ENCODE measurements around a stretch of chr13.

DNA sequence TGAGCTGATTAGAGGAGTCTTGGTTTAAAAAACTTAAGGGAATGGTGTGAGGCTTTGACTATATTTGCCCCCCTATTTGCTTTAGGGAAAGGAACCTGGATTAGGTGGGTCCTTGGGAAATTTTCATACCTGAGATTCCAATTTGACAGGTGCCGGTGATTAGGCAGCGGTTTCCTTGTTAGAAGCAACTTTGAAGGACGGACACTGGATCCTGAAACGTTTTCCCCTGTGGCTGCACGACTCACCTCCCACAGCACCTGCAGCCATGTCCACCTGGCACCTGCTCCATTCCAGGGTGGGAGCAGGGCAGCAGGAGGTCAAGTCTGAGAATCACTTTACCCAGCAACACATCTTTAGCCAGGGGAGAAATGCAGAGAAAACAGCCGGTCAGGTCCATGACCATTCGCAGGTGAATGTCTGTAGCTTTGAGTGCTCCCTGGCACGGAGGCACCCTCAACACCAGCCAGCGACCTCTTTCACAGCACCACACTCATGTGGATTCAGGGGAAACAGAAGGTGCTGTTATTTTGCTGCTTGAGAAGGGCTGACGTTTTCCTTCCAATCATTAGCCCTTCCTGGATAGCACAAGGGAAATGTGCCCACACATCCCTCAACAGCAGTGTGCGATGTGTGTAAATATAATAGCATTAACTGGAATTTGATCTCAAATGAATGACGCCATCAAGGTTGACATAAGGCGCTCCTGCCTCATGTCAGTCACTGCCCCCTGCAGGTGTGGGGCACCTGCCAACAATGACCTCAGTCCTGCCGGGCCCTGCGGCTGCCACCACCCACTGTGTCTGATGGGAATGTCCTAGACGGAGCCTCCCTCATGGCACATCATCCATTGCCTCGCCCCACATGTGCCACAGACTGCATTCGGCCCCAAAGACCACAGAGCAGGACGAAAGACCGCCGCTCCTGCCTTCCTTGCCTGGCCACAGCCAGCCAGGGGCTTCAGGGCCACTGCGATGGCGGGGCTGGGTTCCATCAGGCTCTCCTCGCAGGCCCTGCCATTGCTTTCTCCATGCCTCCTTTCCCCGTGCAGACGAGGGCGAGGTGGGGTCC, 146.3 kb downstream of the SOX1 start:
- PRO-cap, 2 experiments: no peak in any of the 2 experiments

DNA sequence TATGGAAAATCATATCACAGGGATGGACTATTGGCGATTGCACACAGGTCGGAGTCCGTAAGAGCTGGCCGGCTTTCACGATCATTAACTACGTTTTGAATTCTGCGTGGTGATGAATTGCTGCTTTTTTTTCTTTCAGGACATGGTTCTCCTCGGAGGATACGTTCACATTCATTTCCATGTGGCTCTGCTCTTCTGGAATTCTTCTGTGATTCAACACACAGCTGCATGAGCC, 148.0 kb upstream of the SPACA7 start:
- PRO-cap, 2 experiments: no peak in any of the 2 experiments

- PRO-cap, 2 experiments: no peak in any of the 2 experiments
Observed at GRCh38 chr13:112474780-112475234, 98.7 kb downstream of the SPACA7 start.

DNA sequence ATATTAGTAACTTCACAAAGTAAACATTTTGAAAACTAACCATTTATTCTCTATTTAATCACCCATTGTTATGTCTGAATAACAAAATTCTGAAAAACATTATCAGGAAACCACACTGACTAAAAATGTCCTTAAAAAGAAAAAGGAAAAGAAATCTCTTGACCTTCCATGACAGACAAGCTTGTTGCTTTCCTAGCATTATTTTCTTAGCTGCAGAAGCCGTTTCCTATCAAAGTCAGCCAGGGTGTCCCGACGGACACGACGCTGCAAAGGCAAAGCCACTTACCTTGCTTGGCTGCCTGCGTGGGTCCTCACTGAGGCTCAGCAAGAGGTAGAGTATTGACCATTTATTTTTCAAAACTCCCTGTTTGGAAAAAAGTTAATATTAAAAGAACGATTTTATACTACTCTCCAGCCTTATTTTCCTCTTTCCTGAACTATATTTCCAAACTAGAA, 28.9 kb downstream of the TUBGCP3 start:
- PRO-cap, 2 experiments: no peak in any of the 2 experiments

- PRO-cap, 2 experiments: no peak in any of the 2 experiments
Observed at GRCh38 chr13:112743209-112744135, 53.6 kb downstream of the ATP11A start.

DNA sequence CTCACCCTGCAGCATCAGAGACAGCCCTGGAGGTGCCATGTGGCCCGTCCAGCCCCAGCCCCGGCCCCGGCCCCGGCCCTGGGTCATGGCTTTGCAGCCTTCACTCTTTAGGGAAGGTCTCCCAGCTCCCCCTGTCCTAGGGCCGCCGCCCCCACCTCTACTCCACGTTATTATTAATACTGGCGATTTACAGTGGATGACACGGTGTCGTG, 71.2 kb upstream of the MCF2L start:
- PRO-cap, 2 experiments: no peak in any of the 2 experiments

- PRO-cap, 2 experiments: no peak in any of the 2 experiments
Observed at GRCh38 chr13:112957902-112959184, 10.7 kb upstream of the MCF2L start.

GRCh38 chr13:113023157-113023516, 54.1 kb downstream of the MCF2L start:
- PRO-cap, 2 experiments: no peak in any of the 2 experiments

- PRO-cap, 2 experiments: no peak in any of the 2 experiments
Observed at GRCh38 chr13:113065277-113065892, 40.2 kb upstream of the F7 start.

- PRO-cap, 2 experiments: no peak in any of the 2 experiments
Observed at GRCh38 chr13:113154316-113154706, 4.1 kb upstream of the PROZ start.

DNA sequence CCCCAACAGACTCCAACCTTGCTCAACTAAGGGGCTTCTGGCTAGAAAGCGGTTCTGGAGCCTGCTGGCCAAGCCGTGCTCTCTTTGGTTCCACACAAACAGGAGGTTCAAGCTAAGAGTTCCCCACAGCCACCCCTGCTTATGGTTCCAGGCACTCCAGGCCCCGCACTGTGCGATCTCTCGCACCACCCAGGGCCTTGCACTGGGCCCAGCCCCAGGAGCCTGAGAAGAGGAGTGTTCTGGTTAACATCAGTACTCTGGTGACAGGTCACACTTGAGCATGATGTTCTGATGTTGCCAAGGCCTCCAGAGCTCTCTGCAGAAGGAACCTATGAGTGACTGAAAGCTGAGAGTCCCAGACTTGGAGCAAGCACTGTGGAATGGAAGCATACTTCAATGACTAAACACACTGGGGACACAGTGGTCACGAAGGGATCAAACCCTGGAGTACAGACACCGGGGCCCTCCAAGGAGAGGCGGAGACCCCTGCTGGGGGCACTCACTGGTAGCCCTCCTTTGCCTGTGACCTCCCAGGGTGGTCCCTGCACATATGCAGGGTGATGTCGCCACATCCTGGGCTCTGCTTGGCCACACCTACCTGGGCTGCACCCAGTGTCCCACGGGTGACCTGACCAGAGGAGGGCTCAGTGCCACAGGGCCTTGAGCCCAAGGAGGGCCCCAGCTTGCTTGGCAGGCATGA, 4.3 kb downstream of the PCID2 start:
- PRO-cap, 2 experiments: no peak in any of the 2 experiments

DNA sequence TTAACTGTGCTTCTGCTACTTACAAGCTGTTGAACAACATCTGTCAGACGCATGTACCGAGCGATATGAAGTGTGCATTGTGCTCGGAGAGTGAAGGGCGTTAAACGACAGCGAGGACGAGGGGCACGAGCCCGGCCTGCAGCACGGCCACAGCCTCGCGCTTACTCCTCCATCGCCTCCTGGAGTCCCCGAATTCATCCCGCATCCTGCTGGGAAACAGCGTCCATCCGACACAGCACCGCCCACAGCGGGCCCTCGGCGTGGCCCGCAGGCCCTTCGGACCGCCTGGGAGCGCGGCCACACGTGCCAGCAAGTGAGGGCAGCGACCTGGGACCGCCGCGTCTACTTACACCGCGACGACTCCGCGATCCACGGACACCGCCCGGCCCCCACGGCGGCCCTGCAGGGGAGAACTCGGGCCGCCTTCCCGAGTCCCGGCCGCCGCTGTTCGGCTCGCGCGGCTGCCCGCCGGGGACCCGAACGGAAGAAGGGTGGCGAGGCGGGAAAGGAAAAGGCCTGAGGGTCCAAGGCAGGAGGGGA, 398 bp downstream of the PCID2 start:
- PRO-cap, 2 experiments: peak in 1 of 2 experiments; most common plus-strand start position 63 of the sequence (in 1)

DNA sequence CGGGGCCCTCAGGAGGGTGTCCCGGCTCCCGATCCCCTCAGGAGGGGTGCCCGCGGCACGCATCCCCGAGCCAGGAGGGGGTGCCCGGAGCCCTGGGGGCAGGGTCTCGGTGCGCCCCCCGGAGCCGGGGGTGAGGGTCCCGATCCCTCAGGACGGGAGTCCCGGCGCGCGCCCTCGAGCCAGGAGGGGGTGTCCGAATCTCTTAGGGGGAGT, 297 bp upstream of the CUL4A start:
- PRO-cap, 2 experiments: no peak in any of the 2 experiments

DNA sequence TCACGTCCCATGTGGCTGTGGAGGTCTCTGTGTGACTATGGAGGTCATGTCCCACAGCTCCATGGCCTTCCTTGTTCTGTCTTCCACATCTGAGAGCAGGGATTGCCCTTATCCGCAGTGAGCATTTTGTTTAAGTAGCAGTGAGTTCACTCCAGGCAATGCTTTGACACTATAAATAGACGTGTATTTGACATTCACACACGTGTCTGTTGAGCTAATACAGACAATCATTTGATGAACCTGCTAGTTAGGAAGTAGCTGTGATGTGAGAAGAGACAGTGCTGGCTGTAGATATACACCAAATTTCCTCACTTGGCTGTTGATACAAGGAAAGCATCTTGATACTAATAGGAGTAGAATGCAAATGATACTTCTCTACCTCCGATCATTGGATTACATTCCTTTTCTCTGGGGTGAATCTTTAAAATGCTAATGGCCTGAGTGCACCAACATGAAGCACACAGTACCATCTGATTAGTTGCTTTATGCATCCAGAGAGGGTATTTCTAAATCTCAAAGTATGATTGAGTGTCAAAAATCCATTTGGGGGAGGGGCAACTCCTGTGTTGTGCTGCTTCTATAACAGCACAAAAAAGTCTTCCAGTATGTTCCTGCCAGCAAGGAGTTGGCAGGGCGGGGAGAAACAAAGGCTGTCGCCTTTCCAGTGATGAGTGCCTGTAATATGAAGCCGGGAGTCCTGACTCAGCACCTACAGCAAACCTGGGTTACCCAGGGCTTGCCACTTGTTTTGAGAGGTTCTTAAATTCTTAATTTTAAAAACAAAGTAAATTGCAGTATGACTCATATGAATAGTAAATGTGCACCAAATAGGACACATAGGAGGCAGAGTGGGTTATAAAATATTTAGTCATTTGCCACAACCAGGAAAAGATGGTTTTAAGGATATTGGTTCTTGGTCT, 7.0 kb downstream of the CUL4A start:
- PRO-cap, 2 experiments: no peak in any of the 2 experiments

DNA sequence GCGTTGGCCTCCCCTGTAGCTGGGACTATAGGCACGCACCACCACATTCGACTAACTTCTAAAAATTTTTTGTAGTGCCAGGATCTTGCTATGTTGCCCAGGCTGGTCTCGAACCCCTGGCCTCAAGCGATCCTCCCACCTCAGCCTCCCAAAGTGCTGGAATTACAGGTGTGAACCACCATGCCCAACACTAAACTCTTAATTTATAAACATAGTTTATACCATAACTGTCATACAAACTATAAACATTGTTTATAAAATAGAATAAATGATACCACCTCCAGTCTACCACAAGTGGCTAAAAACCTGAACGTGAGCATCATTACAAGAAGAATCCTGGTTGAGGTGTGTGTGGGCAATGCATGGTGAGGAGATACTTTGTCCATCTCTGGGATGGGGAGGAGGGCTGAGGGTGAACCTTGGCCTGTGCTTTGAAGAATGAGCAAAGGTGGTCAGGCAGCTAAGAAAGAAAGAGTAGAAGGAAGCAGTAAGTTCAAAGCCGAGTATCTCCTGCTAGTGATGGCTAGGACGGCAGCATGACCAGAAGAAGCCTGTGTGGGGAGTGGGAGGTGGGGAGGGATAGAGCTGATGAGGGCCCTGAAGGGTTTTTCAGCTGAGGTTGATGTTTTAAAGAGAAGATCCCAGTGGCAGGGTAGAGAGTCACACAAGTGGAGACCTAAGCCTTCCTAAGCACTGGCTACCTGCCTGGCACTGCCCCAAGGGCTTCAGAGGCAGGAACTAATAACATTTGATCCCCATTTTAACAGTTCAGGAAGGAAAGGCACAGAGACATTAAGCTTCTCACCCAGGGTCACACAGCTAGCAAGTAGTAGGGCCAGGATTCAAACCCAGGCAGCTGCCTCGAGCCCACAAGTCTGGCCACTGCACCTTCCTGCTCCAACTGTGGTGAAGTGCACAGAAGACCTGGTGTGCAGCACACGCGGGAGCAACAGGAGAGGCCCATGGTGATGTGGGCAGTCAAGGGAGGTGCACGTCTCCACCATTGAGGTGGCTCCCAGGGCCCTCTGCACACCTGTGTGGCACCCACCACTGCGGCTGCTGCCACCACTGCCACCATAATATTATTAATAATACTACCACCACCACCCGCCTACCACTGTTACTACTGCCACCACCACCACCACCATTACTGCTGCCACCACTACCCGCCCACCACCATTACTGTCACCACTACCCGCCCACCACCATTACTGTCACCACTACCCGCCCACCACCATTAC, 21.9 kb downstream of the CUL4A start:
- PRO-cap, 2 experiments: no peak in any of the 2 experiments

GRCh38 chr13:113234878-113235663, 25.7 kb downstream of the CUL4A start:
- PRO-cap, 2 experiments: no peak in any of the 2 experiments

- PRO-cap, 2 experiments: no peak in any of the 2 experiments
Observed at GRCh38 chr13:113252845-113253352, 43.5 kb downstream of the CUL4A start.

GRCh38 chr13:113274117-113274714, 22.8 kb upstream of the LAMP1 start:
- PRO-cap, 2 experiments: no peak in any of the 2 experiments

GRCh38 chr13:113397857-113398432, 34.0 kb upstream of the GRTP1 start:
- PRO-cap, 2 experiments: no peak in any of the 2 experiments

DNA sequence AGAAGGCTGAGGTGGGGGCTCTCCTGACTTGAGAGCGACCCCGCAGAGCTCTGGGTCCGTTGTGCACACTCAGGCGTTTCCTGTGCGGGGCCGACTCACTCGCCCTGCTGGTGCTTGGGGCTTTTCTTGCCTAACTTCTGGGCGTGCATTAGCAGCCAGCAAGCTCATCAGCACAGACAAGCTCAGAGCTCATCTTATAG, 23.7 kb downstream of the ADPRHL1 start:
- PRO-cap, 2 experiments: no peak in any of the 2 experiments

All from helper T cell (primary cell).